Measurements from ENCODE around the genes ZNF621 and VIPR1.

DNA sequence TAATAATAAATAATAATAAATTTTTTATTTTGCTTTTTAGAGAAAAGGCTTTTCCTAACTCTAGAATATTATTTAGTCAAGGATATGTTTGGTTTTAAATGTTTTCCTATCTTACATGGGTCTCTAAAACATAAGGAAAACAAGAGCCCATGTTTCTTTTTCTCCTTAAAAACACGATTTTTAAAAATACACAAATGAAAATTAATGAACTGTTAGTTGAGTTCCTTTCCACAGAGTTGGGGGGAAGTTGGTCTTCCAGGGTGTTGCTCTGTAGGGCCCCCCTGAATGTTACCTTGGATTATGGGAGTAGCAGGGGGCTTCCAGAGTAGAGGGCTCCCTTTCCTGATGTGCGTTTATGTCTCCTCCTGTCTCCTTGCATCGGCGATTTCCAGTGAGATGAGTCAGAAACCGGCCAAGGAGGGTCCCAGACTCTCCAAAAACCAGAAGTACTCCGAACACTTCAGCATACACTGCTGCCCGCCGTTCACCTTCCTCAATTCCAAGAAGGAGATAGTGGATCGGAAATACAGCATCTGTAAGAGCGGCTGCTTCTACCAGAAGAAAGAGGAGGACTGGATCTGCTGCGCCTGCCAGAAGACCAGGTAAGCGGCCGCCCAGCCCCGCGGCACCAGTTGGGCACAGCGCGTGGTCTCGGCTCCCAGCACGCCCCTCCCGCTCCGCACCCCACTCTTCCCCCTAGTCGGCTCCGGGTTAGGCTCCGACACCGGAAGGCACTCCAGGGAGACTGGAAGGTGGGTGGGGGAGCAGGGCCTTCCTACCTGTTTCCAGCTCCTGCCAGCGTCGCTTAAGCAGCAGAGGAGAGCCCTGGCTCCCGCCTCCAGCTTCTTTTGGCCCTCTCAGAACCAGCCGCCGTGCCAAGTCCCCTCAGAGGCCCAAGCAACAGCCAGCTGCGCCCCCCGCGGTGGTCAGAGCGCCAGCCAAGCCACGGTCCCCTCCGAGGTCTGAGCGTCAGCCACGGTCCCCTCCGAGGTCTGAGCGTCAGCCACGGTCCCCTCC is 34.5 kb downstream of the MOBP start:
- PRO-cap = no peak

DNA sequence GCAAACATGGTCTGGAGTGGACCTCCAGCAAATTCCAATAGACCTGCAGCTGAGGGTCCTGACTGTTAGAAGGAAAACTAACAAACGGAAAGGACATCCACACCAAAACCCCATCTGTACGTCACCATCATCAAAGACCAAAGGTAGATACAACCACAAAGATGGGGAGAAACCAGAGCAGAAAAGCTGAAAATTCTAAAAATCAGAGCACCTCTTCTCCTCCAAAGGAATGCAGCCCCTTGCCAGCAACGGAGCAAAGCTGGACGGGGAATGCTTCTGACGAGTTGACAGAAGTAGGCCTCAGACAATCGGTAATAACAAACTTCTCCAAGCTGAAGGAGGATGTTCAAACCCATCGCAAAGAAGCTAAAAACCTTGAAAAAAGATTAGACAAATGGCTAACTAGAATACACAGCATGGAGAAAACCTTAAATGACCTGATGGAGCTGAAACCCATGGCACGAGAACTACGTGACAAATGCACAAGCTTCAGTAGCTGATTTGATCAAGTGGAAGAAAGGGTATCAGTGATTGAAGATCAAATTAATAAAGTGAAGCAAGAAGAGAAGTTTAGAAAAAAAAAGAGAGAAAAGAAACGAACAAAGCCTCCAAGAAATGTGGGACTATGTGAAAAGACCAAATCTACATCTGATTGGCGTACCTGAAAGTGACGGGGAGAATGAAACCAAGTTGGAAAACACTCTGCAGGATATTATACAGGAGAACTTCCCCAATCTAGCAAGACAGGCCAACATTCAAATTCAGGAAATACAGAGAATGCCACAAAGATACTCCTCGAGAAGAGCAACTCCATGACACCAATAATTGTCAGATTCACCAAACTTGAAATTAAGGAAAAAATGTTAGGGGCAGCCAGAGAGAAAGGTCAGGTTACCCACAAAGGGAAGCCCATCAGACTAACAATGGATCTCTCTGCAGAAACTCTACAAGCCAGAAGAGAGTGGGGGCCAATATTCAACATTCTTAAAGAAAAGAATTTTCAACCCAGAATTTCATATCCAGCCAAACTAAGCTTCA is 145.3 kb downstream of the MYRIP start:
- PRO-cap = no peak

DNA sequence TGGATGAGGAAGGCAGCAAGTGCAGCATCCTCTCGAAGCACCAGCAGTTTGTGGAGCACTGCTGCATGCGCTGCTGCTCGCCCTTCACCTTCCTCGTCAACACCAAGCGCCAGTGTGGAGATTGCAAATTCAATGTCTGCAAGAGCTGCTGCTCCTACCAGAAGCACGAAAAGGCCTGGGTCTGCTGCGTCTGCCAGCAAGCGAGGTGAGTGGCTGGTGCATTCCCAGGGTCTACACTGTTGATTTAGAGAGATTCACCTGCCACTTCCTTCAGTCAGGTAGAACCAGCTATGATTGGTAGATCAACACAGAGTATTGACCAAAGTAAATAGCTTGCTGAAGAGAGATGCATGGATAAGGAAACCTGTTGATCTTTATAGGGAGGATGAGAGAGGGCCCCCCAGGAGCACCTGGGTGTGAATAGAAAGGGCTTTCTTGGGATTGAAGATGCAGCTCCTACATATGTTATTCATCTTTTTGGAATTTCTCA is 234.7 kb downstream of the MYRIP start:
- PRO-cap = no peak

DNA sequence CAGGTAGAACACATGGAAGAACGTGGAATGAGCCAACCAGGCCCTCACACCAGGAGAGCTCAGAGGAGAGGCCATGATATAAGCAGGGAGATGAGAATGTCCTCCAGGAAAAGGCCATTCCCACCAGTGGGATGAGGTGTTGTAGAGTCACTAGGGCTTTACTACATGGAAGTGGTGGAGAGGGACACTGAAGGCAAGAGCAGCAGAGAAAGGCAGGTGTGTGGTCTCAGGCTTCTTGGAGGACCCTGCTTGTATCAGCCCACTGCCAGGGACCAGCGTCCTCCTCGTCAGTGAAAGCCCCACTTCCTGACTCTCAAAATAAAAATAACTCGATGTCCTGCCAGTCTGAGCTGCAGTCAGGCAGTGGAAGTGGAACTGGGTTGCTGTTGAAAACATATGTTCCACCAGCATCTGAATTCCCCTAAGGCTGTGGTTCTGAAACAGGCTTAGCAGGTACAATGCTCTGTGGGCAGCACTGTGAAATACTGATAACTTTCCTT is 121.7 kb upstream of the EIF1B start:
- PRO-cap = no peak

DNA sequence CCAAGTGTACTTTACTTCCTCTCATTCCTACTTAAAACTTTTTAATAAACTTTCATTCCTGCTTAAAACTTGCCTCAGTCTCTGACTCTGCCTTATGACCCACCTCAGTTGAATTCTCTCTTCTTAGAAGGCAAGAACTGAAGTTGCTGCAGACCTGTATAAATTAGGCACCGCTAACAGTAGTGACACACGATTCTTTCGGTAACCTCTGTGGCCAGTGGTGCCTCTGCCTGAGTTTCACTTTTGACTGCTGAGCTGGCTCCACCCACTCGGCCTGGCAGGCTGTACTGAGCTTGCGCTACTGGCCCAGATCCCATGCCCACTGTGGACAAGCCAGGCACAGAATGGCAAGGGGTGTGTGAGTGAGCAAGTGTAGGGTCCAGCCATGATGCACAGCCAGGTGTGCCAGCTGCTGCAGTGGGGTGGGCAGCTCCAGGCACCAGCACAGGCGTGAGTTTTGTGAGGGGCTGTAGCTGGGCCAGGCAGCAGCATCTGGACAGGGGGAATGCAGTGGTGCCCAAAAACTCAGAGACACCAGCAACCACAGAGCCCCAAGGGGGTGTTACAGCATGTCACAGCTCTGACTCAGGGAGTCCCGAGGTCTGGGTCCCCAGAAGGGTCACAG is 19.1 kb upstream of the EIF1B start:
- PRO-cap = no peak

- PRO-cap = no peak
Observed at GRCh38 chr3:40299502-40300256, 9.8 kb upstream of the EIF1B start.

GRCh38 chr3:40524645-40525718 is at the start of gene ZNF621:
TSS of gene ZNF621 (plus strand) at chr3:40524960.
- PRO-cap = bidirectional peak, plus-strand start at chr3:40525023, minus-strand start at chr3:40524825

DNA sequence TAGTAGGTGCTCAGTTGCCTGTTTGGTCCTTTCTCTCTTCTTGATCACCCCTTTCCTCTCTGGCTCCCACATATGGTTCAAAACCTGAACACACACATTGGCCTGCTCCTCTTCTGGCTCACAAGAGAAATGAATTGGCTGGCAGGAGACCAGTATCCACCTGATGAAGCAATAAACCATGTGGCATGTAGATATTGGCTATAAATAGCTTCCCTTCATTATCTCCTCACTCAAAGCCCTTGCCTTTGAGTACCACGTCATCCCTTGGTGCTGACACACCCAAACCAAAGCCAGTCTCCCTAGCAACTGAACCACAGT is 98.7 kb downstream of the ZNF621 start:
- PRO-cap = no peak

DNA sequence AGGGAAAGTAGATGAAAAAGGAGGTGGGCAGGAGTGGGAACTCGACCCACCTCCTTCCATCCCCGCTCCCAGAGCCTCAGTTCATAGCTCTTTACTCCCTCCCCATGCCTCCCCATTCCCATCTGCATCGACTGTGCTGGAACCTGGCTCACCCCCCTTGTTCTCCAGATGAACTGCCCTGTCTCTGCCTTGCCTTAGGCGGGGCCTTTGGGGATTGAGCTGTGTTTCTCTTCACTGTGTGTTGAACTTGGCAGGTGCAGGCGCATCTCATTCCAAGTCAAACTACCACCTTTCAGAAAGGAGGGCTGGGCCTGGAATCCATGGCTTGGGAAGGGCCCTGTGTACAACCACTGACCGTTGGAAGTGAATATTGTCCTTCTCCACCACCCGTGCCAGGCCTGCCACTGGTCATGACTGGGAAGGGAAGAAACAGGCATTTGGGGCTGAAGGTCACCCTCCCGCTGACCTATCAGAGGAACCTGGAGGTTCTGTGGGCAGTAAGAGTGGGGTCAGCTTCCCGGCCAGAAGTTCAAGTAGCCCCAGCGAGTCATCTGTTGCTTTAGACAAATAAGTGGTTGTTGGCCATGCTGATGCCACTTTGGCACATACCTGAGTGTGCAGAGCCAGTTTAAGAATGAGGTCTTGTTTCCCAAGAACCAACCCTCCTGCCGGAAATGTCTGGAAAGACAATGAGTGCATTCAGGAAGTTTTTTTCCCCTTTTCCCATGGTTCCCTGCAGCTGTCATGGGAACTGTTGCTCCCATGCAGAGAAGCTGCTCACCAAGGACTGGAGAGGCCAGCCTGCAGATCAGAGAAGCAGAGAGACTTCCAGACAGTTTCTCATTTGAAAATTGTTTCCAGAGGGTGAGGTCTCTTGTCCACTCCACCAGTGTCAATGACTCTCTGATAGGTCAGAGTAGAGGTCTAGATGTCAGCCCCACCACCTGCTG is 166.6 kb downstream of the ZNF621 start:
- PRO-cap = no peak

DNA sequence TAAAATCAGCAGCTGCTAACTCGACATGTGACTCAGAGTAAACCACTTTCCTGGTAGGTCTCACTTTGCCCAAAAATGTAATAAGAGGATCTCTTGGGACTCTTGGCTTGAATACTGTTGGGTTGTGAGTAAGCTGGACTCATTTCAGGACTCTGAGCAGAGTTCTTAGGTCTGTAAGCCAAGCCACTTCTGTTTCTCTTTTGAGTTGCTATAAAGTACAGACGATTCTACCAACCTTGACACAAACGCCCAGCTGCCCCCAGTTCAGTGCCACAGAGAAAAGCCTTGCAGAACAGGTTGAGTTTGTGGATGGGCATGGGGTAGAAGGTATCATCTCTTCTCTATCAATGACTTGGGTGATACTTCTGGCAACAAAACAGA is 241.2 kb downstream of the ZNF621 start:
- PRO-cap = no peak

- PRO-cap = no peak
Observed at GRCh38 chr3:41201079-41201698, 1.9 kb downstream of the CTNNB1 start.

- PRO-cap = no peak
Observed at GRCh38 chr3:41230563-41230828, 31.2 kb downstream of the CTNNB1 start.

GRCh38 chr3:41239959-41240389 is 40.7 kb downstream of the CTNNB1 start:
- PRO-cap = no peak

GRCh38 chr3:41688526-41688959 is 273.4 kb downstream of the ULK4 start:
- PRO-cap = no peak

DNA sequence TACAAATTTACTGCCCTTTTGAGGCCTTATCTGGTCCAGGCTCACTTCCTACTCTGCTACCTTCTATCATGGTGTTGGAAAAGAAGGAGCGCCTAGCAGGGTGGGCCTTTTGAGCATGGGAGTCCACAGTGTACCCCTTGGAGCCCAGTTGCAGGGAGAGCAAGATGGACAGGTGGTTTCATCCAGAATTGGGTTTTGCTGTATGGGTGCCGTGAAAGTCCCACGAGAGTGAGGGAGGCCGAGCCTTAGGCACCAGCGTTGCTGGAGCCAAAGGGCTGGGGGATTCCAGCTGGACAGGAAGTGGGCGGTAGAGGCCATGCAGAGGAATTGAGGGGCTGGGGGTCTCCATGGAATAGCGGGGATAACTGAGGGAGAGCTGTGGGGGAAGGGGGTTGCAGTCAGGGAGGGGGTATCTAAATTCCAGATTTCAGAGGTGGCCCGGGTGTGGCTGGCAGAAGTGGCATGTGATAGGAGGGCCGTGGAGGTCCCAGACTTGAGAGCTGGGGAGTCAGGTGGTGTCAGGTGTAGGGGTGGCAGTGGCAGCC is 7.6 kb downstream of the TRAK1 start:
- PRO-cap = no peak

DNA sequence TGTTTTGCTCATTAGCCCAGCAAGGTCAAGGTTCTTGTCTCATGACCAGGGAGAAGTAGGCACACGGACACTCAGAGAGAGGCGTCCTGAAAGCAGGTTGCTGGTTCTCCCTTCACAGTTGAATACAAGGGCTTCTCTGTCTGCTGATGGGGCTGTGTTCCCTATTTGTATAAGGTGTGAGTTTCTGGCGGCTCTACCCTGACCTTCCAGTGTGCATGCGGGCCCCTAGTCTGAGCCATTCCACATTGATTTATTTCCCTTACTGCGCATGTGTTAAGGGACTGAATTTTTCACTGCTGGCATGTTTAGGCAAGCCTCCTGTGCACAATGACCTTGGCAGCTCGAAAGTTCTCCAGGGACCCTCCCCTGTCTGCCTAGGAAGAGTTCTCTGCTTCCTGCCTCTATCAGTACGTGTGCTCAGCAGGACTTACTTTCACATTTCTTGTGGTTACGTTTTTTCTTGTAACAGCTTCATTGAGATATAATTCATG is 11.4 kb downstream of the TRAK1 start:
- PRO-cap = no peak

DNA sequence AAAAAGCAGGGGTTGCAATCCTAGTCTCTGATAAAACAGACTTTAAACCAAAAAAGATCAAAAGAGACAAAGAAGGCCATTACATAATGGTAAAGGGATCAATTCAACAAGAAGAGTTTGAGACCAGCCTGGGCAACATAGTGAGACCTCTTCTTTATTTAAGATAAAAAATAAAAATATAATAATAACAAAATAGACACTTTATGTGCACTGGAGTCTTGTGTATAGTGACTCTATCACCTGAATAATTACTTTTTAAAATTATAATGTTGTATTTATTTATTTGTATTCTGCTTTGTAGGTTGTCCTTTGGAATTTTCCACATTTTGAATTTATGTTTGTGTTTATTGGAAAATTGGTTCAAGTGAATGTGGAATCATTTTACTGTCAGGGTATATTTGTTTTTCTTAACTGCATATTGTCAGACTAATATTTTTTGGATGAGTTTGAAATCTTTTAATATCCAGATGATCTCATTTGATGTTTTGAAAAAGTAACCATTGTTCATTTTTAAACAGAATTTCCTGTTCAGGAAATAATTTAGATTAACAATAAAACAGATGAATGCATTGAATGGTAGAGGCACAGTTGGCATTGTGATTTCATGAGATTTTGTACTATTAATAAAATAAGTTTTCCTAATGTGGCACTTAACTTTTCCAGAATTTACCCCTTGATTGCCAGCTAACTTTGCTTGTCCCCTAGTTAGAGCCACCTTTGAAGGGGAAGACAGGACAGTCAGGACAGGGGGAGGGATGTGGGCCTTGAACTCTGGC is 15.4 kb downstream of the TRAK1 start:
- PRO-cap = no peak

DNA sequence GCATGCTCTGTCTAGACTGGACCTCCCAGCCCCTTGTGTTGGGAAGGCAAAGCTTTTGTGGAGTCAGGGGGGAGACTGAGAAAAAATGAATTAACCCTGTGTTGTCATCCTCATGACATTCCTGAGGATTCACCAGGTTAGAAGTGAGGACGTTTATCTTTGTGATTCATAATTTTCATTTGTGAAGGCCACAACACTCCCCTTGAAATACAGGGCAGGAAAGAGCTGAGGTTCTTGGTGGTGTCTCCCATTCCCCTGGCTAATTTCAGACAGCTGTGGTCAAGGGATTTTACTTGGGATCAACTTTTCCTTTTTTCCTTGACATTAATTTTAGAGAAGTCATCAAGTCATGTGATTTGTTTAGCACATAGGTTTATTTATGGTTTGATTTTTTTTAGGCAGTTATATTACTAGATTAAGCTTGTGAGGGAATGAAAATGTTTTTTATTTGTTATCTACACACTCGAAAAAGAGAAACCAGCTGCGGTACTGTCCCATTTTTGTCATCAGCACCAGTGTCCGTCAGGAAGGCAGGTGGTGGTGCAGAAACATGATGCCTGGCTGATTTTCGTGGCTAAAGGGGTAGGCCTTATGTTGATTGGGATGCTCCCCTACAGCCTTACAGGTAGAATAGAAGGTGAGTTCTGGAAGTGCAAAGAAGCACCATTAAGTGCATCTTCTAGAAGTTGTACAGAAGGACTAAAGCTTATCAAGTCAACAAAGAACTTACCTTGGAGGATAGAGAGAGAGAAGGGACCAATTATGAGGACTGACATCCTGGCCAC is 54.8 kb downstream of the CCK start:
- PRO-cap = no peak

DNA sequence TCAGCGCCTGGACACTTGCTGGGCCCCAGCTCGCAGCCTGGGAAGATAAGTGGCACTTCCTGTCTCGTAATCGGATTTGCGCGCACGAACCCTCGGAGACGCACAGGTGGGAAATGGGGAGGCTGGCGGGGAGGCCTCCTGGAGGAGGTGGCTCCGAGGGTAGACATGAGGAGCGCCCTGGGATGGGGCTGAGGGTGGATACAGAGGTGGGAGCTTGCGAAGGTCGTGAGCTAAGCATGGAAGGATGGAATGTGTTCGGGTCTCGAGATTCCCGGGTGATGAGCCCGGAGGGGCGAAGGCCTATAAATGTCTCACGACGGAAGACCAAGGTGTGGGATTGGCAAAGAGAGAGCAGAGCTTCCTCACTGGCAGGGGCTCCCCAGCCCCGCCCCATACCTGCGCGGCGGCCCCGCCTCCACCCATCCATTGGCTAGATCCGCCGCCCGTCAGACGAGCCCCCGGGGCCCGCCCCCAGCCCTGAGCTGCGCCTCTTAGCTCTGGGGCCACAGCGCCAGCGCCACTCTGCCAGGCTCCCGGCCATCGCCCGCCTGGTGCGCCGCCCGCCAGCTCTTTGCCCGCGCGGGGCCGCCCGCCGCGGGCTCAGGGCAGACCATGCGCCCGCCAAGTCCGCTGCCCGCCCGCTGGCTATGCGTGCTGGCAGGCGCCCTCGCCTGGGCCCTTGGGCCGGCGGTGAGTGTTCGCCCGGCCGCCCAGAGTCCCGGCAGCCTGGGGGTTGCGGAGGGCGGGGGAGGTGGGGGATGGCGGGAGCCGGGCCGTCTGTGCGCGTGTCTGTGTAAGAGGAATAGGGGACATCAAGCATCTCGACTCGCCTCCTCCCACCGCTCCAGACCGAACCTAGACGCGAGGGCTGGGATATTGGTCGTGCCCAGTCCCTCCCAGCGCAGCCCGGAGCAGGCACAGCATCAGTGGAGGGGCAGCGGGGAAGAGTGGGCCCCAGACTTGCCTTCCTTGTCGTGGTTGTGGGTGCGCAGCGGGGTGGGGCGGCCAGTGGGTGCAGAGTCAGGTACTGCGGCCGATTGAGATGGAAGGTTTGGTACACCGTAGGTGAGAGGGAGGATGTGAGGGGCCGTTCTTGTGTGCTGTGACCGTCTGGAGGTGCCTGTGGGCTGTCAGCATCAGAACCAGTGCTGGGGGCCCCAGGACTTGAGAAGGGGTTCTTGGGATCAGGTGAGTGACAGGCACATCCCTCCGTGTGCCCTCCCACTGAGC is at the start of gene VIPR1:
Gene VIPR1 (plus strand): TSS at position 520 of the 1,230 bp plus-strand sequence.
- PRO-cap = bidirectional peak, plus-strand start at position 520 of the sequence, minus-strand start at position 277 of the sequence

DNA sequence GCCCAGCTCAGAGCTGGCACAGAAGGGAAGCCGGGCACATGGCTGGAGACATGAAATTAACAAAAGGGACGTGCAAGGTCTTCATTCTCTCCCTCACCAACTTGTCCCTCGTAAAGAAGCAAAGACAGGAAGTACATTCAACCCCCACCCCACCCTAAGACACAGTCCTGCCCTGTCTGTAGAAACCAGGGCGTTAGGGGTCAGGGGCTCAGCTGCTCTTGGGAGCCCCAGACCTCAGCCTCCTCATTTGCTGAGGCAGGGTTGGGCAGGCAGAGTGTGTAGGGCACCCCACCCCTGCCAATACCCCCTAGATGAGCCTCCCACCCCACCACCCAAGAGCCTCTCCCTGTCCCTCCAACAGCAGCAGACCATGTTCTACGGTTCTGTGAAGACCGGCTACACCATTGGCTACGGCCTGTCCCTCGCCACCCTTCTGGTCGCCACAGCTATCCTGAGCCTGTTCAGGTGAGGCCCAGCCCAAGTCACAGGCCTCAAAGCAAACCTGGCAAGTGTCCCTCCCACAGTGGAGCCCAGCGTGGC is 24.7 kb downstream of the VIPR1 start:
- PRO-cap = no peak

Measured in duodenum (tissue), 1 donor.